Vagina (tissue), 1 donor: Measurements from ENCODE around the gene HIPK2.

DNA sequence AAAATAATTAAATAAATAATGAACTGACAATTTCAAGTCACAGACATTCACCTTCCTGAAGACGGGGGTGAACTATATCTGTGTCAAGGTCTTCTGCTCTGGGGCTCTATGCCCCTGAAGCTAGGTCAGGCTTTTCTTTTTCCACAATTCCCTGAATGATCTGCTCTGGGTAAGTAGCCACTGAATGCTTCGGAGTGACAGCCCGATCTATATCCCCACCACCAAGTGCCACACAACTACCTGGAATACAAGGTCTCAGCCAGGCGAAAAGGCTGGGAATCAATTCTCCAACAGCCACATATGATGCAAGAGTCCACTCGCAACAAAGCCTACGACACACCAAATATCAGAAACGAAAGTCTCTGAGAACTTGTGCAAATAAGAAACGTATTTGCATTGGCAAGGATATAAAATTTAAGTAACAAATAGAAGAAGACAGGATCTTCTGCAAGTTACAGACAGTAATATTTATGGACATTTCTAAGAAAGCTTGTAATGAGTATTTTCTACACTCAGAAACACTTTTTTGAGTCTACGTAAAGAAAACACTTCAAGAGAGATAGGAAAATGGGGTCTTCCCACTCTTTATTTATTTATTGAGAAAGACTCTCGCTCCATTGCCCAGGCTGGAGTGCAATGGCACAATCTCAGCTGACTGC lies 5.7 kb downstream of the HIPK2 start:
- PRO-cap = no peak
- RAMPAGE, long total RNA = no peak

- PRO-cap = bidirectional peak, plus-strand start at chr7:139778246, minus-strand start at chr7:139777707
- RAMPAGE, long total RNA = start-site peak on the minus strand at chr7:139777735-139777744, 18 reads; start-site peak on the plus strand at chr7:139778235-139778283, 39 reads; start-site peak on the plus strand at chr7:139778342-139778449, 16 reads
Measured at GRCh38 chr7:139777579-139778425, at the start of gene HIPK2. Gene HIPK2, minus strand, starts transcription at chr7:139777998.

DNA sequence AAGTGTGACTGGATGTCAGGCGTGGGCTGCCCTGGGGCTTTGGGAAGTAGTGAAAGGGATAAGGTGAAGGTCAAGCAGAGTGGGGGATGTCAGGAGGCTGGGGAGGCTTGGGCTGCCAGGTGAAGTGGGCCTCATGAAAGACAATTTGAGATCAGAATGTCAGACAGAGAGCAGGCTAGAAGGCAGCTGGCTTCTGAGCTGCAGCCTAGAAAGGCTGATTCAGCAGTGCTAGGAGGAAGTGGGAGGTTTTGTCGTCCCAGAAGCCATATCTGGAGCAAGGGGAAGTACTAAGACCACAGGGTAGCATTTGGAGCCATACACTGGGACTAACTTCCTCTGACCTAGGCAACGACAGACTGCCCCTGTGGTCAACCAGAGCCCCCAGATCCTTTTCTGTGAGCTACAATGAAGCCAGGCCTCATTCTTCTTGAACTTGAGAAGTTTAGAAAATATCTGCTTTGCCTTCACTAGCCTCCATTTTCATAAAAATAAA lies 26.4 kb downstream of the TBXAS1 start:
- PRO-cap = no peak
- RAMPAGE, long total RNA = no peak

DNA sequence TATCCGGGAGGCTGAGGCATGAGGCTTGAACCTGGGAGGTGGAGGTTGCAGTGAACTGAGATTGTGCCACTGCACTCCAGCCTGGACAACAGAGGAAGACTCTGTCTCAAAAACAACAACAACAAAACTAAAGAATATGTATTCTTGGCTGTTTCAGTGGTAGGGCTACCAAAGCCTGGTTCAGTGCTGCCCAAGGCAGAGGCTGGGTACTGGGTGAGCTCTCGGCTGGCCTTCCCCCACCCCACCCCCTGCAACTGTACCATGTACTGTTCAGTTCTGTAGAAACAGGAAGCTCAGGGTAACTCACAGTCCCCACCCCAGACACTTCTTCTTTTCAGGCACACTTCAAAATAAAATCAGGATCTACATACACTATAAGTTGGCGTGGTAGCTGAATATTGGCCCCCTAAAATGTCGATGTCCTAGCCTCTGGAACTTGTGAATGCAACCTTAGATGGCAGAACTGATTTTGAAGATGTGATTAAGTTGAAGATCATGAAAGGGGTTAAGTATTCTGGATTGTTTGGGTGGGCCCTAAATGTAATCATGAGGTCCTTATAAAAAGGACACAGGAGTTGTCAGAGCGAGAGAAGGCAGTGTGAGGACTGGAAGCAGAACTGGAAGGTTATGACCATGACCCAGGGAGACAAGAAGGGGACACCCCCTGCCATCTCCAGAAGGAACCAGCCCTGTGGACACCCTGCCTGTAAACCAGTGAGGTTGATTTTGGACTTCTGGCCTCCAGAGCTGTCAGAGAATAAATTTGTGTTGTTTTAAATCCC lies 31.2 kb downstream of the TBXAS1 start:
- PRO-cap = no peak
- RAMPAGE, long total RNA = no peak

- PRO-cap = no peak
- RAMPAGE, long total RNA = no peak
Measured at GRCh38 chr7:140033279-140034270, 29.2 kb downstream of the PARP12 start.

- PRO-cap = no peak
- RAMPAGE, long total RNA = no peak
Measured at GRCh38 chr7:140059149-140060023, 3.4 kb downstream of the PARP12 start.

DNA sequence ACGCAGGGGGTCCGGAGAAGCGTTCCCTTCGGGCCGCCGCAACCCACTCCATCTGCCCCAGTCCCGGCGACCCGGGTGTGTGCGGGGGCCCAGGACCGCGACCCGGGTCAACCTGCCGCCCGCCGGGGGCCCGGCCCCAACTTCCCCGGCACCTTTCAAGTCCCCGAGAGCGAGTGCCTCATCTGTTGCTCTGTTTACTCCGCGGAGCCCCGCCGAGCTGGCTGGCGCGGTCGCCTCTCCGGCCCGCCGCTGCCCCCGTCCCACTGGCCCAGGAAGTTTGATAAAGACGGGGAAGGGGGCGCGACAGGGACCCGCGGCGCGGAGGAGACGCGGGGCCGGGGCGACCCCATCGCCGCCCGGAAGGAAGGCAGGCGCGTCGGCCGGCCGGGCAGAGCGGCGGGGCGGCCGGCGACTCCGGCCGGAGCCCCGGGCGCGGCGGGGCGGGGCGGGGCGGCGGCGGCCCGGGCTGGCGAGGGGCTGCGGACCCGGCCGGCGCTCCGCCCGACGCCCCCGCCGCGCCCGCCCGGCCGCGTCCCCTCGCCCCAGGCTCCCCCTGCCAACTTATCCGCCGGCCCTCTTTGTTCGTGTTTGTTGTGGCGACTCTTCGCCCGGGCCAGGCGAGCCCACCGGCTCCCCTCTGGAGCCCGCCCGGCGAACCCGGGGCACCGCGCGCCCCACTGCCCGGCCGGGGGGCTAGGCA lies 716 bp downstream of the KDM7A start:
- PRO-cap = unidirectional peak, plus-strand start at position 193 of the sequence
- RAMPAGE, long total RNA = no peak

DNA sequence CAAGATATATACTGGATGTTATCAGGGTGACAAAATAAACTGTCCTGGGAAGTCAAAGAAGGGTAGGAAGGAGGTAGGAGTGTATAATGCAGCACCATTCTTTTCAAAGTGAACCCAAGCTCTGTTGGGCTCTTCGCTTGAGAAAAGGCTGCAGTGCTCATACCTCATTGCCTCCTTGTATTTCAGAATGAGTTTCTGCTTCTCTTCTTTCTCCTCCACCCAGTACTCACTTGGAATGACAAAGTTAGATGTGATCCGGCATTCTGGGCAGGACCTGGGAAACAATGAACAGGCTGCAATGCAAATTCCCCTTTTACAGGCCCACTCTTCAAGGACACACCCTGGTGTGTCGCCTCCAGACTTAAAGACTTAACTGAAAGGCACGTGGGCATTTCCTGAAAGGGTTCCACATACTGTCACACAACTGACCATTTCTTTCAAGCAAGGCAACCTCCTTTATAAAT lies 23.6 kb downstream of the MKRN1 start:
- PRO-cap = no peak
- RAMPAGE, long total RNA = no peak

- PRO-cap = no peak
- RAMPAGE, long total RNA = no peak
Measured at GRCh38 chr7:140533435-140533971, 54.2 kb upstream of the MKRN1 start.

- PRO-cap = no peak
- RAMPAGE, long total RNA = no peak
Measured at GRCh38 chr7:140631384-140631999, 9.1 kb downstream of the DENND2A start.

DNA sequence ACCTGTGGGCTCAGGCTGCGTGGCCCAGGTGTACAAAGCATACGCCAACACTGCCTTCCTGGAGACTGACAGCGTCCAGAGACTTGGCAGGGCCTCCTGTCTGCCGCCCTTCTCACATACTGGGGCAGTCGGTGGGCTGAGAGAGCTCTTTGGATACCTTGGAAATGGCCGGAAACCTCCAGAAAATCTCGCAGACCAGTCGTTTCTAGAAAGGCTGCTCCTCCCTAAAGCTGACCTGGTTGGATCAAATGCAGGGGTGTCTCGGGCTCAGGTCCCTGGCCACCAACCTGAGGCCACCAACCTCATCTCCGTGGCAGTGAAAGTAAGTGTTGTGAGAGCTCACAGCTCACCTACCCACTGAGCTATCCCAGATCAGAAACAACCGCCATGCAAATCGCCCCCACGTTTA lies 1.2 kb downstream of the ADCK2 start:
- PRO-cap = no peak
- RAMPAGE, long total RNA = no peak

DNA sequence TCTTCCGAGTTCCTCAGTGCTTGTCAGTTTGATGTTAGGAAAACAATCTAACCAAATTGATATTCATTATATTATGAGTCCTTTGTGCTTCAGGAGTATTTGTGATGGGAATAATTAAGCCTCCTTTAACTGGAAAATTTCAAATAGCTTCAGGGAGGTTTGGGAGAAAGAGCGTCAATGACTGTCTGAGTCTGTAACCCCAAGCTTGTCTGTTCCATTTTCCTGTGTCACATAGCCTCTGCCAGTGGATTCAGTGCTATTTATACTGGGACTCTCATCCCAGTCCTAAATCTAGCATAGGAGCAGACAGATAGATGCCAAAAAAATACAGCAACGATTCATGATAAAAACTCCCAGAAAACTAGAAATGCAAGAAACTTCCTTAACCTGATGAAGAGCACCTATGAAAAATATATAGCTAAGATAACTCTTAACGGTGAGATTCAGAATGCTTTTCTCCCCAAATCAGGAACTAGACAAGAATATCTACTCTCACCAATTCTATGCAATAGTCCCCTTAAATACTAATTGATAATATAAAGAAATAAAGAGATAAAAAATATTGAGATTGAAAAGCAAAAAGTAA lies 15.8 kb upstream of the AGK start:
- PRO-cap = no peak
- RAMPAGE, long total RNA = no peak

- PRO-cap = no peak
- RAMPAGE, long total RNA = no peak
Measured at GRCh38 chr7:141573503-141574019, 22.4 kb downstream of the AGK start.

- PRO-cap = no peak
- RAMPAGE, long total RNA = start-site peak on the minus strand at chr7:141658161-141658189, 17 reads
Measured at GRCh38 chr7:141657760-141658789, 43.9 kb downstream of the DENND11 start.

DNA sequence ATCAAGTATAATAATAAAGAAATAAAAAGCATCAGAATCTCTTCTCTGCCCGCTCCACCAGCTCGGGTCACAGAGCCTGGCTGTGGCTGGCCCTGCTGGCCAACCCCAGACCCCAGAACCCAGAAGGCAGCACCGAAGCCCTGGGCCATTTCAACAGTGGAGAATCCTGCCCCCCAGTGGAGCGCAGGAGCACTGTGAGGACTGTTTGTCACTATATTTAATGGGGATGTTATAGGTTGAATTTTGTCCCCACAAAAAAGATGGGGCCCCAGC lies 27.3 kb downstream of the DENND11 start:
- PRO-cap = no peak
- RAMPAGE, long total RNA = no peak

- PRO-cap = no peak
- RAMPAGE, long total RNA = no peak
Measured at GRCh38 chr7:141776788-141776987, 214 bp downstream of the TAS2R4 start.

- PRO-cap = no peak
- RAMPAGE, long total RNA = no peak
Measured at GRCh38 chr7:142544082-142544357, 205.3 kb upstream of the PRSS1 start.

- PRO-cap = no peak
- RAMPAGE, long total RNA = no peak
Measured at GRCh38 chr7:142711735-142712049, 37.6 kb upstream of the PRSS1 start.

- PRO-cap = no peak
- RAMPAGE, long total RNA = no peak
Measured at GRCh38 chr7:143485461-143485822, 7.8 kb downstream of the TAS2R41 start.

- PRO-cap = no peak
- RAMPAGE, long total RNA = no peak
Measured at GRCh38 chr7:143519558-143519757, 41.8 kb downstream of the TAS2R41 start.